Daoy (cell line): ENCODE results near the genes RAET1L and AKAP12.

GRCh38 chr6:149031815-149032347, 285.1 kb downstream of the UST start:
- RAMPAGE, long total RNA = no peak

- RAMPAGE, long total RNA = no peak
Measured at GRCh38 chr6:149139967-149141181, 177.1 kb upstream of the TAB2 start.

DNA sequence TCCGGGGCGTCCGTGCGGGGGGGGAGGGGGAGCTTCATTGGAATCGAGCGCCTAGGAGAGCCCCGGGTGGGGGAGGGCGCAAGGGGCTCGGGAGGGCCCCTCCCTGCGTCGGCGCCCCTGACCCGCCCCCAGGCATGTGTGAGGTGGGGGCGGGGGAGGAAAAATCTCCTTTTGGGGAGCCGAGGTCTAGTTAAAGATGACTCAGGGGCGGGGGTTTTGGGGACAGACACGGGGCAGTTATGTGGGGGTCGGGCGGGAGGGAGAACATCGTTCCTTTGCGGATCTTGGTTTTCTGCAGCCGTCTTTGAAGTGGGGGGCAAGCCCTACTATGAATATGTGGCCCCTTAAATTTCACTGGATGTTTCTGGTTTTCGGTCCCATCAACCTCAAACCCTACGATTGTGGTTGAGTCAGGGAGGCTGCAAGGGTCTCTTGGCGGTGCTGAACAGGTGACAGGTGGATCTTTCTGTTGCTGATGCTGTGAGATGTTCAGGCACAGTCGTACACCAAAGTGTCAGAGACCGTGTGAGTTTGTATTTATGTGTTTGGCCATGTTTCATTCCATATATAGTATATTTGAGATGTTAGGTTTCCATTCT, 845 bp downstream of the TAB2 start:
- RAMPAGE, long total RNA = no peak

DNA sequence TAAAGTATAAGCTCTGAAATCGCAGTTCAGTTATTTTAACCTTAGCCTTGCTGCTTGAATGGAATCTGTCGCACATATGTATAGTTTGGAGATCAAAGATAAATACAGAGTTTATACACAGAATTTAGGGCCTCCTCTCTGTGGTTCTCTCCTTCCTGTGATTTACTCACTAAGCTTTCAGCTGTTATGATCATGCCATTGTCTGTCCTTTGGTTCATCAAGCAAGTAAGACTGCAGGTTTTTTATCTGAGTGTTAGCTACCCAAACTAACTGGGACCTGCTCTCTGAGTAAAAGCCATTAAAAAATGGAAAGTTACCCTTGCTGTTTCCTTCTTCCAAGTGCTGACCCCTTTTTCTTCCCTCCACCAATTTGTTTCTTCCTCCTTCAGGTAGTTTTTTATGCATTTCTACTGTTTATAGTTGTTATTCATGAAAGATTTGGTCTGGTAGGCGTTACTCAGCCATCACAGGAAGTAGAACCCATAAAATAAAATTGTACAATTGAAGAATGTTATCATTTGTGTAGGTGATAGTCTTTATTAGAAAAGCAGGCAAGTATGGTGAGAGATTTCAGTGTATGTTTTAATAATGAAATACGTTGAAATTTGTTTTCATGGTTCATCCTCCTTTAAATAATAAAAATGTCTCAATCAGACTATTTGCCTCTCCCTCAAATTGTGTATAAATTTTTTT, 33.6 kb upstream of the SUMO4 start:
- RAMPAGE, long total RNA = no peak

DNA sequence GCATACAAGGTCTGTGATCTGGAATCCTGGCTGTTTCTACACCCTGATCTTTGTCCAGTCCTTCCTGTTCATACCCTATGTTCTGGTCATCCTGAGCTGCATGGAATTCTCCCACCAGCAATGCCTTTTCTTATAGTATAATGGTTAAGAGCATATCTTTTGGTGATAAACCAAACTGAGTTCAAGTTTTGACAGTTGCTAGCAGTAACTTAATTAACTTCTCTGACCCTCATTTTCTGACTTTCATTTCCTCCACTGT, 28.8 kb upstream of the SUMO4 start:
- RAMPAGE, long total RNA = no peak

DNA sequence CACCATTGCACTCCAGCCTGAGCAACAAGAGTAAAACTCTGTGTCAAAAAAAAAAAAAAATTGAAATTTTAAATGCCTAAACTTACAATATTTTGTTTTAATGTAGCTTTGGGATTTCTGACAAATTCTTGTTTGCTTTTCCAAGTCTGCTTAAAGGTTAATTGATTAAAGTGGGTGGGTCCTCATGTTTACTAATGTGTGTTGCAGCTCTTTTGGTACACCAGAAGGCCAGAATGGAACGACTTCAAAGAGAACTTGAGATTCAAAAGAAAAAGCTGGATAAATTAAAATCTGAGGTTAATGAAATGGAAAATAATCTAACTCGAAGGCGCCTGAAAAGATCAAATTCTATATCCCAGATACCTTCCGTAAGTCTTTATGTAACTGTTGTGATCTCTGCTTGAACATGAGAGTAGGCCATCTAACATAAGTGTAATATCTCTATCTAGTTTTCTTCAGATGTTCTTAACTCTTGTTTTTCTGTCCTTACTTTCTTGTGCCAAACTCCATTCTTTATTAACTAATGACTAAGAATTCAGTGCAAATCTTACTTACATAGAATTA, 2.6 kb upstream of the SUMO4 start:
- RAMPAGE, long total RNA = no peak

GRCh38 chr6:149506532-149506957, 21.7 kb upstream of the ZC3H12D start:
- RAMPAGE, long total RNA = no peak

DNA sequence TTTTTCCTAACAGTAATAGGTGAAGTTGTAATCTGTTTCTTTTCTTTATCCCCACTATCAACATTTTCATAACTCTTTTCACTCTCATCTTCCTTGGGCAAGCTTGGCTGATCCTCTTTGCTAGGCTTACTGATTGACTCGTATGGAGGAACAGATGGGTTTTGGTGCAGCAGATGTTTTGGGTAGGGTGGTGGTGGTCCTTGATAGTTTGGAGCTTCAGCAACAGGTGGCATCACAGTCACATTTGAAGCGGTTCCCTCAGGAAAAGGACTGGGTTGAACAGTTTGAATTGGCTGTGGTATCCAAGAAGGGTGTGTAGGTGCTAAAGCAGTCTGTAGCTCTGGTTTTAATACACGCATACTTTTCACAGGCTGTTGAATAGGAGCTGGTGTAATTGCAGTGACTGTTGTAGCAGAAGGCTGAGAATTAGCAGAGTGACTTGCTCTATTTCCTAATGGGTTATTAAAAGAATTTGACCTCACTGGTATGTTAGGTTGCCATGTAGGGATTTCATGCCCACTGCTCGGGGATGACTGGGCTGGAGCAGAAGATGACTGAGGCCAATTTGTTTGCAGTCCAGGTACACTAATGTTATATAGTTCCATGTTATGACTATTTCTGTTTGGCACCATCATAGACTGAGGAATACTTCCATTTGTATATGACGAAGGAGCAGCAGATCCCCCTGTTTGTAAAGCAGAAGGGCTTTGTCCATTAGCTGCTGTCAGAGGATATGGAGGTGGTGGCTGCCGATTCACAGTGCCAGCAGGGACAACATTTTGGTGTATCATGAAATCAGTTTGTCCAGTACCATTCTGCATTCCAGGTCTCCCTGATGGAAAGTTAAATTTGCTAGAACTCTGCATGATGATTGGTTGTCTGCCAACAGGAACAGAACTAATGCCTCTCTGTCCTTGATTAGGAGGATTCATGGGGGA, 34.4 kb downstream of the LATS1 start:
- RAMPAGE, long total RNA = no peak

DNA sequence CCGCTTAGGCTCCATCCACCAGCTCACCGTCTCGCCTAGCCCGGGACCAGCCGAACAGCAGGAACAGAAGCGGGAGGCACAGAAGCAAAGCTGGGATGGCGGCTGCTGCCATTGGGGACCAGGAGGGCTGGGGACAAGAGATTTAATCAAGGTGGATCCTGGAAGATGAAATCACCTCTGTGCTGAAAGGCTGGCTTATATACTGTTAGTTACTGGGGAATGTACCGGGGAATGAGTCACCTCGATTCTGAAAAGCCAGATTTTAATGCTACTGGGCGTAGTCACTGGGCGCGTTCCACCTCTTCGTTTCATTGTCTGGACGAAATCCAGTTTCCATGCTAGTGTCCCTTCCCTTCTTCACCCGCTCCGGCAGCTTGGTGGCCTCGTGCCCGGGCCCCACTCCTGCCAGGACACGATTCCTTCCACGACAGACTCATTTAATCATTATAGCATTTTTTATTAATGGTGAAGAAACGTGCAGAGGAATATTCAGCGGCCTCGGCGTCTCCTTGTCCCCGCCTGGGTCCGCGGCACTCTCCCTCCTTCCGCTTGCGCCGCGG, at the start of gene RAET1L:
Gene RAET1L (minus strand): TSS at position 173 of the 560 bp plus-strand sequence.
- RAMPAGE, long total RNA = no peak

DNA sequence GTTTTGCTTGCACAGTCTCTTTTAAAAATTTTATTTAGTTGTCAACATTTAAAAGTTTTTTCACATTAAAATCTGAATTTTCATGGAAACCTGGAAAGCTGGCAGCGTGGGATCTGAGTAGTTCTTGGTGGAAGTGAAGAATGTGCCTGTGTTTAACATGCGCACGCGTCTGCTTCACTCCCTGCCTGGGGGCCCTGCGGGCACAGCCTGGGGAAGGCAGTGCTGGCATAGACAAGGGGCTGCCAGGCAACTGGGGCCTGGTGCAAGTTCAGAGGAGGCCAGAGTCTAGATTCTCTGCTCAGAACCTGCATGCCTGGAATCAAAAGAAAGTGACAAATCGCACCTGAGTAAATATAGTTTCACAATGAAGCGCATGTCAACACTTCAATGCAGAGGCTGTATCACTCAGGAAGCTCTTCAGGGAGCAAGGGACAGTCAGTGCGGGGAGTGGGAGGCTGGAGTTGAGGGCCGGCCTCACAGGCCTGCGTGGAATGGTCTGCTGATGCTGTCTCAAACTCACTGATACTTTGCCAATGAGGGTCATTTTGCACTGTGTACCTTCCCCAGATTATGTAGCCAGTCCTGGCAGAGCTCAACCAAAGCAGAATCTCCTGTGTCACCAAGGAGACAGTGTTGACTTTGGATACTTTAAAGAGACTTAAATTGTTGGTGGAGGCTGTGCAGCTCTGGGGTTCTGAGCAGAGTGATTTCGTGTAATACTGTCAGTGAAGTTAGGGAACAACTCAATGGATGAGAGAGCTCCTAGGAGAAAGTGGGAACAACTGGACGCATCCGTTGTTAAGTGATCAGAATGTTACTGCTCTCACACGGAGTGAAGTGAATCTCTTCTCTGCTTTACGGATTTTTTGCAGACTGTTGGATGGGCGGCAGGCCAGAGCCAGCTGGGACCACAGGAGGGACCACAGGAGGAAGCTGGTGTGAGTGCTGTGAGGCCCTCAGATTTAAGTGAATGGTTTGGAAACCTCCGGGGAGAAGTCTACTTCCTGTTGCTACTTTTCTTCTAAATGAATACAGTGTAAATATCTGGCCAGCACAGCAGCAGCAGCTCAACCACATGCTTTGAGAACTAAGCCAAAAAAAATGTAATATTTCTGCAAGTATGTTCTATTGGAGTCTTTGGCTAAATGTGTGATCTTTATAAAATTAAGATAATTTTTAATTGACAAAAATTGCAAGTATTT, 23.9 kb upstream of the PPP1R14C start:
- RAMPAGE, long total RNA = no peak

DNA sequence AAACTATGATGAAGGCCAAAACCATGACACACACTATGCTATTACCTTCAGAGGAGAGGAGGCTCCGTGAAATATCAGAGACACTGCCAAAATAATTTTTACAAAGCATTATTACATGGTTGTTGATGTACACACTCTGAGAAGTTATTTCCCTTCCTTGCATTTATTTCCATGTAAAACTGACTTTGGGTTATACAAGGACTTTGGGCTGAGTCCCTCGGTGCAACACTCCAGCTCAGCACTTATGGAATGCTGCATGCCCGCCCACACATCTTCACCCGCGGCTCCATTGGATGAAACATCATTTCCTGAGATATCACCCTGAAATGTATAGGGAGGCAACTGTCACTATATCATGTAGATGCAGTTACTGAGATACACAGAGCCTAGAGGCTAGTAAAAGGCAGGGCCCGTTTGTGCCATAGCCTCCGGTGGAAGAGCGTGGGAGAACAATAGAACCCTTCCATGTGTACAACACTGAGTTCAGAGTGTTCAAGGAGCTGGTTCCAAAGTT, 101.2 kb upstream of the IYD start:
- RAMPAGE, long total RNA = no peak

DNA sequence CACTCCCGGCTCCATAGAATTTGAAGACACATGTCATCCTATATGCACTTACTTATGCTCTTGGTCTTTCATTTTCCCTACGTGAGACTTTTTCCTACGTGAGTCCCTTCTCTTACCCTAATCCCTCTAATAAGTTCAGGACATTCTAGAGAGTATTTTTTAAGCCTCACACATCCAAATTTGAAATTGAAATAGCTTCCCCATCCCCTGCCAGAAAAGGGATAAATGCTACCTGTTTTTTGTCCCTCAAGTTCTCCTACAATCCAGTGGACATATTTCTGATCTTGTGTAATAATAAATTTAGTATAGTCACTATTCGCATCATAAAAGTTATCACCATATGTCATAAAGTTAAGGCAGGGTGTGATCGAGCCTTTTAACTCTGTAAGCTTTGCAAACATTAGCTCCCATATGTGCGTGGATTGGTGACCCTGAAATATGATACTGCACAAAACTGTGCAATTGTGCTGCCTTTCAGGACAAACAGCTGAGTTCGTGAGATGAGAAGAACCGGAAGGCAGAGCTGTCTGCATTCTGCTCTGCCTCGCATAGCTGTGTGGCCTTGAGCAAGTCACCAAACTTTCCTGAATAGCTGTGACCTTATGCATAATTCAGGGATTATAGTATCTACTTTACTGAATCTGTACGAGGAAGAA, 3.4 kb upstream of the PLEKHG1 start:
- RAMPAGE, long total RNA = no peak

DNA sequence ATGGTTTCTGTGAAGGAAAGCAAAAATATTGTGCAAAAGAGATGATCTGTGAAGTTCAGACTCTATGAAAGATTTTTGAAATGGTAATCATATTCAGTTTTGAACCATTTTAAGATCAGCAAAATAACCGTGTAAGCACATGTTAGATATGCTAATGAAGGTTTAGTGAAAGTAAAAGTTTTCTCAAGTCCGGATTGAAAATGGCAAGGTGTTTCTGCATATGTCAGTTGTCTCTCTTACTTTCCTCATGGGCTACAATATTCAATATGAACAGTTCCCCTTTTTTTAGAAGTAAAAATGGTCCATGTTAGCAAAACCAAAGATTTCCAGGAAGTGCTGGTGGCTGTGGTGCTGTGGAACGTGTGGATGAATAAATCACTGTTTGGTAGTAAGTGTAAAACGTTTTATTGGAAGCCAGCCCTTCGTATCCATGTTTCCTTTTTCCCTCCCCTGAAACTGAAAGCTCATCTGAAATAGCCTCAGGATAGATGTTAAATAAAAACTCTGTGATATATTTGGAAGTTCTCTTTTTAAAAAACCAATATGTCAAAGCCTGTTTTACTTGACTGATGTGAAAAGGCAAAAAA, 41.7 kb downstream of the PLEKHG1 start:
- RAMPAGE, long total RNA = no peak

- RAMPAGE, long total RNA = no peak
Measured at GRCh38 chr6:150866896-150867356, 1.4 kb downstream of the MTHFD1L start.

GRCh38 chr6:151024887-151025478, 159.5 kb downstream of the MTHFD1L start:
- RAMPAGE, long total RNA = no peak

GRCh38 chr6:151239460-151240581, at the start of gene AKAP12:
AKAP12 (plus strand) TSS chr6:151239967.
- RAMPAGE, long total RNA = no peak

DNA sequence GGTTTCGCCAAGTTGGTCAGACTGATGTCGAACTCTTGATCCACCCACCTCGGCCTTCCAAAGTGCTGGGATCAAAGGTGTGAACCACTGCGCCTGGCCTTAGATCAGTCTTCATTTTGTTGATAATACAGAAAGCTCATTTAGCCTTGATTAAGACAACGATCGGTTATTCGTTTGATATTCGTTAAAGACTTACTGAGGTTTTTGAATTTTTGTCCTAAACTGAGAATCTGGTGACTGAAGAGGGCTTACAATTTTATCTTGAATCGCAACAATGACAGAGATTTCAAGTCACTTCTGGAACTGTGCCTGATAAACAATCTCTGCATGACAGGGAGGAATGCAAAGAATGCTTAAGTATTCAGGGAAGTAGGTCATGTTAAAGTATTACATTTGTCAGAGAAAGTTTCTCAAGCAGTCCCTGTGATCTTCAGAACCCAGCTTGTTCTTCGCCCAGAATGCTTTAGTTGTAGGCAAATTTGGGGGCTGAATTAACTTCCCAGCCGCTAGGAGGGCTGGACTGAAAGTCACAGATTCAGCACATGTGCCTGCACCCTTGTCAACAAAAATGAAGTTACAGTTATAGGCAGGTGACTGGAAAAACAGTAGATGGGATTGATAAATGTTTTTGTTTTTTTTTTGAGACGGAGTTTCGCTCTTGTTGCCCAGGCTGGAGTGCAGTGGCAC, 14.9 kb downstream of the AKAP12 start:
- RAMPAGE, long total RNA = no peak

- RAMPAGE, long total RNA = no peak
Measured at GRCh38 chr6:151410355-151410910, 19.1 kb upstream of the ZBTB2 start.

DNA sequence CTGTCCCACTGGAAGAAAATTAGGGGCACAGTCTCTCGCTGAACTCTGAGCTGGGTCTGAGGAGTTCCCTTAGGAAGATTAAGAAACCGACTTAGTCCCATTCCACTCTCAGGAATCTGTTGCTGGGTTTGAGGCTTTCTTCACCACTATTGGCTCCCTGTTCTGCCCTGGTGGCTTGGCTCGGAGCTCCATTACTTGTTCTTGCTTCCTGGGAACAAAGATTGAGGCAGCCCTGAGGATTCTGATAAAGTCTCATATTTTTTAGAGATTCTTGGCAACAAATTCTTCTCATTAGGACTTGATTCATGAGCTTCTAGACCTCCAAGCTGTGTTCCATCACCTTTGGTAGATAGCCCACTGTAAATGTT, 115.8 kb downstream of the CCDC170 start:
- RAMPAGE, long total RNA = no peak

DNA sequence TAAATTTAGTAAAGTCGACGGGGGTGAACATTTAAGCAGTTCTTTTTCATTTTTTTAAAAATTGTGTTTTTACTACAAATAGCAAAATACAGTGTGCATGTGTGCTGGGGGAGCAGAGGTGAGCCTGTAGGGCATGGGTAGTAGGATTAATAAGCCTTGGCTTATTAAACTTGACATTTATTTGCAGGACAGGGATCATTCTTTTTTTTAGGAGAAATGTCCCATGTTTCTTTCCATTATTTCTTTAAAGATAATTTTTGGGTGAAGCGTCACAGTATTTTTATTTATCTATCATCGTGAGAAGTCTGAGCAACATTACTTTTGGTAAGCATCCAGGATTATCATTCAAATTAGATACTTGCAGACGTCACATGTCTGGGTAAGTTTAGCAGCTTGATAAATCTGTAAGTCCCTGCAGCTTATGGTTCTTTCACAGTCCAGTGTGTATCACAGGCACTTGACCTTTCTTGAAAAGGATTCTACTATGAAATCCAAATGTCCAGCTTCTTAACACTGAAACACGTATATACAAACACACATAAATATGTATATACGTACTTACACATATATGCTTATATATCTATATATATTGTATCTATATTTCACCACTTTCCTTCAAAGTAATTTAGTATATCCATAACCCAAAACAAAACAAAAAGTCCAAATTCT, 359.4 kb downstream of the ESR1 start:
- RAMPAGE, long total RNA = no peak